Body of pancreas (tissue), 2 donors: ENCODE measurements around the genes FBXO6, NPPB and PLOD1.

GRCh38 chr1:10695399-10695707, 101.1 kb downstream of the CASZ1 start:
- PRO-cap = no peak
- RAMPAGE, long total RNA, 2 experiments = no peak in any of the 2 experiments

DNA sequence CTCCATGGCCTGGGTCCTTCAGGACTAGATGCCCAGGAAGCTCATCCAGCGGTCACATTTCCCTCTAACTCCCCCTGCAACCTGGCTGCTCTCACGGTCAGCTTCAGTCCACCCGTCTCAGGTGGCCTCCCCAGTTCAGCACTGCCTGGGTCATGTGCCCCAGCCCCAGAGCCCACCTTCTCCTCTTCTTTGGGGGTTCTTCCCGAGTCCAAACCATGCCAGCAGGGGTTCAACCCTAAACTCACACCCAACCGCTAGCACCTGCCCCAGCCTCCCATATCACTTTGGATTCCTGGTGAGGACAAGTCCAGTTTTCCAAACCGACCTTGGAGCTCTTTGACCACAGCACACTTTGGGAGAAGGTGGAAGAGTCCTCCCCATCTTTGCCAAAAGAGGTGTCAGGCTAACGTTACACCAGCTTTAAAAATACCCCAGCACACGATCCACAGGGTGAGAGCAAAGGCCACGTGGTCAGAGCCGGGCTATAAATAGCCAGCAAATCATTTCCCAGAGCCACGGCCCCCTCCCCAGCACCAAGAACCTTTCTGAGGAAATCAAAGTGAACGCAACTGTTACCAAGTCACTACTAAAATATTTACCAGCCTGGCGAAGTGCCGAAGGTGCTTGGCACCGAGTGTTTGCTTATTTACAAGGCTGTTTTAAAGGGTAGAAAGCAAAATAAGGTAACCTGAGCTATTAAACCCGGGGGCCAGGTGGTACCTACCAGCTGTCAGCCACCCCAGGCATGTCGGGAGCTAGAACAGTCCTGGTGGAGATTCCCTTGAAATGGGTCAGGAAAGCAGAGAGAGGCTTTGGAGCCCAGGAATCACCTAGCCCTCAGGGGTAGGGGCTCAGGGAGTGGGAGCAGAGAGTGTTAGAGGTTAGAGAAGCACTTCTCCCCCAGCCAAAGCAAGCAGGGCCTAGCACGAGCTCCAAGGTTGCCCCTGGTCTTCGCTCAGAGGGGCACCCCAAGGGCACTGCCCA, 72.4 kb downstream of the CASZ1 start:
- PRO-cap = unidirectional peak, plus-strand start at position 699 of the sequence; unidirectional peak, plus-strand start at position 763 of the sequence
- RAMPAGE, long total RNA, 2 experiments = no peak in any of the 2 experiments

- PRO-cap = no peak
- RAMPAGE, long total RNA, 2 experiments = no peak in any of the 2 experiments
These were observed 67.8 kb downstream of the CASZ1 start for GRCh38 chr1:10728480-10729114.

GRCh38 chr1:10777934-10778479, 18.4 kb downstream of the CASZ1 start:
- PRO-cap = no peak
- RAMPAGE, long total RNA, 2 experiments = no peak in any of the 2 experiments

GRCh38 chr1:10819354-10820268, 23.2 kb upstream of the CASZ1 start:
- PRO-cap = no peak
- RAMPAGE, long total RNA, 2 experiments = no peak in any of the 2 experiments

DNA sequence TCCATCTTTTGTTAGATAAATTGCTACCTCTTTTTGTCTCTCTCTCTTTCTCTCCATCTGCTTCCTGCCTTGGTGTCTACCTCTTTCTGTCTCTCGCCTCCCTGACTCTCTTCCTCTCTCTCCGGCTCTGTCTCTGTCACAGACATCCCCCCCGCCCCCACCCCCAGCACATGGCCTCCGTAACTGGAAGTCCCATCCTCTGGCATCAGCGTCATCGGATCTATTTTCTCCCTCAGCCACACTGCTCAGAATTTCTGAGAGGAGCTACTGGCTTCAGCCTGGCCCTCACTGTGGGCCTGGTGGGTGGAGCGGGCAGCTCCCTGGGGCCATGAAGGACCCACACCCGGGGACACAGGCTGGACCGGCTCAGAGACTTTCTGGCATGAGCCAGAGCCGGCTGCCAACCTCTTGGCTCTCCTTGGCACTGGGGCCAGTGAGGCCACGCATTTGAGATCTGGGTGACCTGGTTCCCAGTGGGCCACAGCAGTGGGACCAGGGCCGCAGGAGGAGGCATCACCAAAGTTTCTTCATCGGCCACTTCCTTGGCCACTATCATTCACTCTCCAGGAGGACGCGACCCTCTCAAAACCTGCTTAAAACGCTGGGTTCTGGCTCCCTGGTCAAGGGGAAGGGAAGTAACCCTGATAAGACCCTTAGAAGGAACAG, 61.3 kb upstream of the CASZ1 start:
- PRO-cap = no peak
- RAMPAGE, long total RNA, 2 experiments = no peak in any of the 2 experiments

- PRO-cap = no peak
- RAMPAGE, long total RNA, 2 experiments = no peak in any of the 2 experiments
These were observed 81.8 kb downstream of the C1orf127 start for GRCh38 chr1:10899858-10900677.

GRCh38 chr1:11054214-11055409, 5.2 kb downstream of the SRM start:
- PRO-cap = no peak
- RAMPAGE, long total RNA, 2 experiments = no peak in any of the 2 experiments

DNA sequence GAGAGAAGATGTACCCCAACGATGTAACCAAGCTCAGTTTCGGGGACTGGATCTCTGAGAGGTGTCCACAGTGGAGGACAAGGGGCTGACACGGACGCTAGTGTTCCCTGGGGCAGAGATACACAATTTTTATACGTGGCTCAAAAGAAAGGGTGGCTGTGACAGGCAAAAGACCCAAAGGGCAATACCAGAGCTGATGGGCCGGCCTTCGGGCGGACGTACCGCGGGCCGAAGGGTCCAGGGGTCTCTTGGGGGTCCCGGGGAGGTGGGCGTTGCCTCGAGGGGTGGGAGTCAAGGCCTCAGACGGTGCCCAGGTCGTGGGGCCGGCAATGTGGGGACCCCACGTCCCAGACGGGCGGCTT, 370 bp downstream of the MTOR start:
- PRO-cap = no peak
- RAMPAGE, long total RNA, 2 experiments = no peak in any of the 2 experiments

DNA sequence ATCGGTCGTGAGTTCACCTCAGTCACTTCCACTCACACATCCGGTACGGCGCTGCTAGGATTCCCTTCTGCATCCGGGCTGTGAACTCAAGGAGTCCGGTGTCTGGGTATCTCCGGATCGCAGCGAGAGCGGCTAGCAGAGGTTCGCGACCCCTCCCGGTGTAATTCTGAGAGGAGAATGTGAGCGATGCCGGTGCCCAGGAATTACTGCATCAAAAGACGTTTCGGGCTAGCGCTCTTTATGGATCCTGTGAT, 322 bp upstream of the MTOR start:
- PRO-cap = bidirectional peak, plus-strand start at position 92 of the sequence, minus-strand start outside the sequence
- RAMPAGE, long total RNA, 2 experiments = no peak in any of the 2 experiments

- PRO-cap = unidirectional peak, plus-strand start at chr1:11664100; bidirectional peak, plus-strand start at chr1:11664205, minus-strand start at chr1:11664143
- RAMPAGE, long total RNA, 2 experiments = start-site peak on the plus strand in 2 of 2 experiments, at chr1:11664100-11664369 at its widest, 5 to 33 reads per replicate
These were observed at the start of gene FBXO6 for GRCh38 chr1:11663889-11664501. FBXO6 (plus strand) TSS chr1:11664200.

DNA sequence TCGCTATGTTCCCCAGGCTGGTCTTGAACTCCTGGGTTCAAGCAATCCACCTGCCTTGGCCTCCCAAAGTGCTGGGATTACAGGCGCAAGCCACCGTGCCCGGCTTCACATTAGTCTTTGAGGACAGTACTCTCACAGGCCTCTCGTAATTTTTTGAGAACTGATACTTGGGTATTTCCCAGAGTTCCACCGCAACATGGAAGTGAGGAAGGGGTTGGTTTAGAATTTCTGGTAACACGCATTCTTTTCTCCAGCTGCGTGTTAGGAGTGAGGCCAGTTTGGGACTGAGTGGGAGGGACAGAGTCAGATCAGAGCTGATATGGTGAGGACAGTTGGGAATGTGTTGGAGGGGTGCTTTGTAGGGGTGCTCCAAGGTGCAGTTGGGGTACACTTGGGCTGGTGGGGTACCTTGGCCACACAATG, 6.7 kb downstream of the FBXO6 start:
- PRO-cap = no peak
- RAMPAGE, long total RNA, 2 experiments = no peak in any of the 2 experiments

- PRO-cap = no peak
- RAMPAGE, long total RNA, 2 experiments = no peak in any of the 2 experiments
These were observed 5.5 kb upstream of the AGTRAP start for GRCh38 chr1:11730368-11730853.

DNA sequence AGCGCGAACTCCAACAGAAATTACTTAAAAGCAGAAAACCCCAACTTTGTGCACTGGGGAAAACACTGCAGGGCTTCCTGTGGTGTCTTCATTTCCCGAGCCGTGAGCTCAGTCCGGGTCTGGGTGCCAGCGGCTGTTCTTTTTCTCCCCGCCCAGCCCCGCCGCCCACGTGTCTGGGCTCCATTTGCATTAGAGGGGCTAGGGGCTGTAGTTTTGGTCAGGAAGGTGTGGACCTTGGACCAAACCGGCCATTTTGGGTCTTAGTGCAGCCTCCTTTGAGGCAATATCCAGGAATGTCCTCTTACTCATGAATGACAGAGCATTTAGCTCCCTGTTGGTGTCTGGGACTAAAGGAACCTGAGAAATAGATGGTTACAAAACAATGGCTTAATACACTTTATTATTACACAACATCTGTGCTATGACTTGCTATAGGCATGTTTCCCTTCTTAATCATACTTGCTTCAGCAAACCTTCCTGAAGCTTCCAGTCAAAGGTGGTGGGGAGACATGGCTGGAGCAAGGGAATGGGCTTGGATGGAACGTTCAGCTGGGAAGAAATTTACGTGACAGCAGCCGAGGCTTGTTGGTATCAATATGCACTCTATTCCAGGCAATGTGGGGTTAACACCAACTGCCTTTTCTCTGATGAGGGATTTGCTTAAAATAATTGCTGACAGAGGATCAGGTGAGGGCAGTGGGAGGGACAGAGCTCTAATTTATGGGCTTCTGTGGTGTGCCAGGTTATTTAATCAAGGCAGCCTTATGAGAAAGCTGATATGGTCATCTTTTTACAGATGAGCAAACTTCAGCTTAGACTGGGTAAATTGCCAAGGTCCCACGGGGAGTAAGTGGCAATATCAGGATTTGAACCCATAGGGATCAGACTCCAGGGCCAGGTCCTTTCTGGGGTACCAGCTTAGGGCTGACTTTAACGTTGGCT, 1.1 kb downstream of the AGTRAP start:
- PRO-cap = bidirectional peak, plus-strand start at position 111 of the sequence, minus-strand start at position 104 of the sequence; bidirectional peak, plus-strand start at position 489 of the sequence, minus-strand start at position 249 of the sequence
- RAMPAGE, long total RNA, 2 experiments = no peak in any of the 2 experiments

DNA sequence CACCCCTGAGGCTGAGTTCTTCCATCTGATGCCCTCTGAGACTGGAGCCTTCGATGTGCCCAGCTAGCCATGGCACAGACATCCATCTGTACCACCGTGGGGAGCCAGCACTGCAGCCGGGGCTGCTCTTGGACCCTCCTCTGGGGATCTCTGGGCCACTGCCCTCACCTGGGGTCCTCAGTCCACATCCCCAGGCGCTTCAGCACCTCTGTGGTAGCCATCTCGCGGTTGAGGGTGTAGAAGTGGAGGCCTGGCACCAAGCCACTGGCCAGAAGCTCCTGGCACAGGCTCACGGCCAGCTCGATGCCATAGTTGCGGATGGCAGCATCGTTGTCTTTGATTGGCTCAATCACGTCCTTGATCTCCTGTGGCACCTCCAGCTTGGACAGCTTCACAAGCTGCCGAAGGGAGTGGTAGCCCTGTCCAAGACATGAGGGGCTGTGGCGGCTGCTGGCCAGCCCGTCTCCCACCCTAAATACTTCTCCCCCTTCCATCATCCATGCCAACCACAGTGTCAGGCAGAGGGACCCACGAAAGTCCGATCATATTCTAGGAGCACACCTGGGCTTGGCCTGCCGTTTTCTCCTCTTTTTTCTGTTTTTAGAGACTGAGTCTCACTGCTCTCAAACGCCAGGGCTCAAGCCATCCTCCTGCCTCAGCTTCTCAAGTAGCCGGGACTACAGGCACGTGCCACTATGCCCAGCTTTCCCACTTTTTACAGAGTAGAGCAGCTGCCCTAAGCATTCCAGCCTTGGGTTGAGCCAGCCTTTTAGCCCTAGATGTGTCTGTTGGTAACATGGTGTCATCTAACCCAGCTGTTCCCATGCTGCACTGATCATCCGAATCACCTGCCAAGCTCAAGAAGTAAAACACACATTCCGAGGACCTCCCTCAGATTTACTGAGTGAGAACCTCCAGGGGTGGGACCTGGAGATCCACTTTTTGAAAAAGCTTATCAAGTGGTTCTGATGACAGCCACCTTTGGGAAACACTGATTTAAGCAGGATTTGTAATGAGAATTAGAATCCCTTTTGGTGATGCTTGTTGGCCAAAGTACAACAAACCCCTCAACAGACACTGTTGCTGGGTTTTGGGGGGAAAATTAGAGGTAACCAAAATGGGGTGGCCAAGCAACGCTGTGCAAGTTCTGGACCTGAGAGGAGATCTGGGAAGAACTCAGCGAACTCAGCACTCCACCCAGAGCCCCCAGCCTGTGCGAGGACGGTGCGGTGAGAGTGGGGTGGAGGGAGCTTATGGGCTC, 10.4 kb downstream of the MTHFR start:
- PRO-cap = no peak
- RAMPAGE, long total RNA, 2 experiments = no peak in any of the 2 experiments

DNA sequence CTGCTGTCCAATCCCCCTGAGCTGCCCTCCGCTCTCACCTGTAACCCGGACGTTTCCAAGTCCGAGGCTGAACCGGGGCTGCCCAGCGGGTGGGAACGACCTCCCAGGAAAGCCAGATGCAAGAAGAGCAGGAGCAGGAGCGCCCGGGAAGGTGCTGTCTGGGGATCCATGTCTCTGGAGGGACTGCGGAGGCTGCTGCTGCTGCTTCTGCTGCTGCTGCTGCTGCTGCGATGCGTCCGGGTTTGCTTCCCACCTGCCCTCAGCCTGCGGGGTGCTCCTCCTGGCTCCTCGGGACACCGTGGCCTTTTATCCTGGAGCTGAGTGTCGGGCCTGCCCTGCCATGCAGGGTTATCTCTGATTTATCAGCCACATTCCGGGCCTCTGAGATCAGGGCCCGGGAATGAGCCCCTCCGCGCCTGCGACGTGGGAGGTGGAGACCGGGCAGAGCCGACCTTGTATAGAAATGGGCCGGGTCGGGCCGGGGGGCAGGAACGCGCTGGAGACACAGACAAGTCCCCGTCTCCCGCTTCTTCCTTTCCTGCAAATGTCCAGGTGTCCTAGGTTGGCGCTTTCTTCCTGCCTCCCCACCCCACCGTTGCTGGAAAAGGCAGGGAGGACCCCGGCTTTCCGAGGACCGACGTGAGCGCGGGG, at the start of gene NPPB:
NPPB (minus strand) TSS at position 282 of the 651 bp plus-strand sequence.
- PRO-cap = no peak
- RAMPAGE, long total RNA, 2 experiments = no peak in any of the 2 experiments

DNA sequence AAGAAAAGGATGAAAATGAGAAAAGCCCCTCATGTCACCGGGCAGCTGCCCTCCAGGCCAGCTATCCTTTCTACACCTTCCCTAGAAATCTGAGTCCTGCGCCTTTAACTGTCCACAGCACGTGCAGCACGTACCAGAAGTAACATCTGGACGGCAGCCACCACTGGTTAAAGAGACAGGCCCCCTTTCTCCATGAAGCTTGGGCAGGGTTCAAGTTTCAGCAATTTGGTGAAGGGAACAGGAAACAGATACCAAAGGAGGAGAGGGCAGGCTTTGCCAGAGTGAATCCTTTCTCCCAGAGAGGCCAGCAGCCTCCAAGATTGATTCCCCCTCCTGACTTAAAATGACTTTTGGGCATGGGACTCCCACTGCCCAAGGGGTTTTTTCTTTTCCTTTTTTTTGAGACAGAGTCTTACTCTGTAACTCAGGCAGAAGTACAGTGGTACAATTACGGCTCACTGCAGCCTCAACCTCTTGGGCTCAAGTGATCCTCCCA, 3.7 kb upstream of the KIAA2013 start:
- PRO-cap = no peak
- RAMPAGE, long total RNA, 2 experiments = no peak in any of the 2 experiments

DNA sequence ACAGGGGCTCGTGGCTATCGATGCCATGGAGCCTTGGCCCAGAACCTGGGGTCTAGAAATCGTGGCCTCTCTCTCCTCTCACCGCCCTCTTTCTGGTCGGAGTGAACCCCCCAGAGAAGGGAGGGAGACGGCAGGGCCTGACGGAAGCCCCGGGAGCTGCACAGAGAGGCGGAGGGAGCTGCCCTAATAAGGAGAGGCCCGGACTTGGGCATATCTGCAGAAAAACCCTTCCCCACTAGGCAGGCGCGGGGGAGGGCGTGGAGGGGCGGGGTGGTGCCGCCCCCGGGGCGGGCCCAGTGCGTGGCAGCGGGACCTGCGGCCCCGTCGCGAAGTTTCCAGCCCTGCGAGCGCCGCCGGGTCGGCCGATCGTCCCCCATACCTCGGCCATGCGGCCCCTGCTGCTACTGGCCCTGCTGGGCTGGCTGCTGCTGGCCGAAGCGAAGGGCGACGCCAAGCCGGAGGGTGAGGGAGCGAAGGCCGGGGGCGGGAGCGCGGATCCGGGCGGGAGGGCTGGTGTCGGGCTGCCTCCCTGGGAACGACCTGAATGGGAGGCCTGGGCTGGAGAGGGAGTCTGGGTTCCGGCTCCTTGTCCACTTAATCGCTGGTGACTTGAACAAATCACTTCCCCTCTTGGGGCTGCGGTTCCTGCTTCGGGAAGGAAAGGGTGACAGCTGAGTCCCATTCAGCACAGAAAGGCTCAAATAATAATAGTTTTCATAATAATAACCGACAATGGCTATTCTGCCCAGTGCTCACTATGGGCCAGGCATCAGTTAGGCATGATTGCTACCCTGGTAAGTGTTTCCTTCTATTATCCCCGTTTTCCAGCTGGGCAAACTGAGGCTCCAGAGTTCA, at the start of gene PLOD1:
PLOD1 (plus strand) TSS at position 324 of the 855 bp plus-strand sequence.
- PRO-cap = bidirectional peak, plus-strand start at position 329 of the sequence, minus-strand start at position 94 of the sequence; unidirectional peak, minus-strand start at position 542 of the sequence; unidirectional peak, minus-strand start at position 603 of the sequence
- RAMPAGE, long total RNA, 2 experiments = start-site peak on the plus strand in 2 of 2 experiments, centred at positions 324 to 328 of the sequence, 42 to 79 reads per replicate

GRCh38 chr1:11967235-11967674, 13.0 kb upstream of the MFN2 start:
- PRO-cap = unidirectional peak, plus-strand start at chr1:11967468
- RAMPAGE, long total RNA, 2 experiments = no peak in any of the 2 experiments

DNA sequence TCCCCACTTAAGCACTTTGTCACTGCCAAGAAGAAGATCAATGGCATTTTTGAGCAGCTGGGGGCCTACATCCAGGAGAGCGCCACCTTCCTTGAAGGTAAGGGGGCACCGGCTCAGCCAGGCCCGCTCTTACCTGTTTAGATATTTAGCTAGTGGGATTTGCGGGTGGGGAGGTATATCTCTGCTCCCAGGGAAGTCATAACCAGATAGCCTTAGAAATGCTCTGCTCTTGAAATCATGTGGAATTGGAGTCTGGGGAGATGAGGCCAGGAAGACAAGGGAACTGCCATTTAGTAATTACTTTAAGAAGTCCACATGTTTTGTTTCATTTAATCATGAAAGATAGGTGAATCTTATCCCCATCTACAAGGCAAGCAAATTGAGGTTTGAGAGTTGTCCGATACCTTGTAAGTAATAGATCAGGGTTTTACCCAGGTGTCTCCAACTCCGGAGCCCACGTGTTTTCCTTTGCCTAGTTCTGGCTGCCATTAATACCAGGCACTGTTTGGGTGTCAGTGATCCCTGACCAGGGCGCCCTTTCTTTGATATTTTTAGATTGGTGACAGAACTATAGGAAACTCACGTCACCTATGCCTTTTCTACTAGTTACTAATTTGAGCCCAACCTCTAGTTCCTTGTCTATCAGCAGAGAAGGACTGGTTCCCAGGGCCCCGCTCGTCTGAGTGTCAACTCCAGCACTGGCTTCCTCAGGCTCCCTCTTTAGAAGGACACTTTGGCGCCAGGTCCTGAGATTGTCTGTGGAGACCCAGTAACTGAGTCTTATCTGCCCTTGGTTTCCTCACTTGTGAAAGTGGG, 9.2 kb downstream of the MFN2 start:
- PRO-cap = no peak
- RAMPAGE, long total RNA, 2 experiments = no peak in any of the 2 experiments